Peyer's patch (tissue), 4 donors: ENCODE results near the genes SLC25A44 and MEF2D.

DNA sequence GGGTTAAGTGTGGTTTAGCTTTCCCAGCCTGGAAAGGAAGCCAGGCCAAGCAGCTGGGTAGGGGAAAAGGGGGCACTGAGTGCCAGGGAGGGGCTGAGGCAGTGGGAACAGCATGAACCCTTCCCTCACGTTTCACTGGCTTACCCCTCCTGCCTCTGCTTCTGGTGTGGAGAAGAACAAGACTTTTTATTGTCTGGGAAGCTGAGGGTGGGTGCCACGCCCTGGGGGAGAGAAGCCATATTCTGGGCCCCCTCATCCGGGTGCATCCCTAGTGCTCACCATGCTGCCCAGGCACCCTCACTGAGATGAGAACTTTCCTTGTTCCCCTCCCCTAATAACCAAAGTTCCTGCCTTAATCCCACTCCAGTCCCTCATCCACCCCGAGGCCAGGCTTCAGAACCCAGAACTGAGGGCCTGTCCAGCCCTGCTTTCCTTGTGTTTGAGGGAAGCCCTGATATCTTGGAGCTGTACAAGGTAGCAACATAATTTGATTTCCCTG is 2.0 kb upstream of the LMNA start:
- PRO-cap: no peak
- RAMPAGE, long total RNA, 4 experiments: no peak in any of the 4 experiments

DNA sequence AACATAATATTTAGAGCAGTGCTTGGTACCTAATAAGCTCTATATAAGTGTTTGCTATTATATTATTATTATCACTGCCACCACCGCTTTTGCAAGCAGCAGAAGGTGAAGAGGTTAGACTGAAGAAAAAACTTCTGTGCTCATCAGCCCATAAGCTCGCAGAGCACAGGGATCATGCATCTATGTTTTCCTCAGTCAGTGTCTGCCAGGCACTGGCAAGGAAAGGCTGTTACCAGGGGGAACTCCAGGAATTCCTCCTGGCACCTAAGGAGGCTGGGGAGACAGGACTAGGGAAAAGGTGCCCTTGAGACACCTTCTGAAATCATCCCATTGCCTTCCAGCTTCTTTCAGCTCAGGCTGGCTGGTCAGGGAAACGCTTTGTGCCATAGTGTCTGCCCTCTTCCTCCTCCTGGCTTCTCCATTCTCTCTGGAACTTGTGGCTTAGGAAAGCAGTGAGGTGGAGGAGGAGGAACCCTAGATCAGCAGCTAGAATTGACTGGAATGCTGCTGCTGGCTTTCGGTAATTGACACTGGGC is 13.7 kb downstream of the LMNA start:
- PRO-cap: no peak
- RAMPAGE, long total RNA, 4 experiments: no peak in any of the 4 experiments

DNA sequence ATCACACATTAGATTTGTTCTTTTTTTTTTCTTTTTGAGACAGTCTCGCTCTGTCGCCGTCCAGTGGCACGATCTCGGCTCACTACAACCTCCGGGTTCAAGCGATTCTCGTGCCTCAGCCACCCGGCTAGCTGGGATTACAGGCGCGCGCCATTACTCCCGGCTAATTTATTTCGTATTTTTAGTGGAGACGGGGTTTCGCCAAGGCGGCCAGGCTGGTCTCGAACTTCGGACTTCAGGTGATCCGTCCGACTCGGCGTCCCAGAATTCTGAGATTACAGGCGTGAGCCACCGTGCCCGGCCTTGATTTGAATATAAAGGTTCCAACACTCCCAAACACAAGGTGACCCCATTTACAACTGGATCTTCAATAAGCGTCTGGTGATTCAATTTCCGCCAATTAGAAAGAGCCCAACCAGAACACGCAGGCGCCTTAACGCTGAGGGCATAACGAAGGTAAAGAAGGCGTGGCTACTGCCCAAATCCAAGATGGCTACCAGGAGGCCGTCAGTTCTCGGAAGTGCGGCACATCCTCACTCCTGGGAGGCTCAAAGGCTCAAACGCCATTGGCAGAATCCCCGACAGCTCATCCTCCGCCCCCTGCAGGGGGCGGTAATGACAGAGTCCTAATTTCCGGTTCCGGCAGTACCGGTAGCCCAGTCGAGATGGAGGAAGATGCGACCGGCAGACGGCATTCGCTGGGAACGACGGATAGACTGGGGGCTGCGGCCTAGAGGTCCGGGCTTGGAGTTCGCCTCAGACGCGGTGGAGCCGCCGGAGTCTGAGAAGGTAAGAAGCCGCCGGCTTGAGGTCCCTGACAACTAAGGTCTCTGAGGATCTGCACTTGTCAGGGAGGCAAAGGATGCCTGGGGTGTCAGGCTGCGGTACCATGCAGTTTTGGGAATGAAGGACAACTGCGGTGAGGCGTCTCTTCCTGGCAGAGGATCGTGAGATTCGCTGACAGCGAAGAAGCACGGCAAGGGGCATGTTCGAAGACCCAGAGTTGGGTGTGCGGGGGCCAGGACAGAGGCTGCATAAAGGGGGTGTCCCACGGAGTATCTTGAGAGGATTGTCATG is at the start of gene SLC25A44:
TSS of gene SLC25A44 (plus strand) at position 646 of the 1,077 bp plus-strand sequence.
- PRO-cap: bidirectional peak, plus-strand start at position 659 of the sequence, minus-strand start at position 372 of the sequence
- RAMPAGE, long total RNA, 4 experiments: start-site peak on the plus strand in 4 of 4 experiments, centred at positions 657 to 692 of the sequence, 27 to 207 reads per replicate

DNA sequence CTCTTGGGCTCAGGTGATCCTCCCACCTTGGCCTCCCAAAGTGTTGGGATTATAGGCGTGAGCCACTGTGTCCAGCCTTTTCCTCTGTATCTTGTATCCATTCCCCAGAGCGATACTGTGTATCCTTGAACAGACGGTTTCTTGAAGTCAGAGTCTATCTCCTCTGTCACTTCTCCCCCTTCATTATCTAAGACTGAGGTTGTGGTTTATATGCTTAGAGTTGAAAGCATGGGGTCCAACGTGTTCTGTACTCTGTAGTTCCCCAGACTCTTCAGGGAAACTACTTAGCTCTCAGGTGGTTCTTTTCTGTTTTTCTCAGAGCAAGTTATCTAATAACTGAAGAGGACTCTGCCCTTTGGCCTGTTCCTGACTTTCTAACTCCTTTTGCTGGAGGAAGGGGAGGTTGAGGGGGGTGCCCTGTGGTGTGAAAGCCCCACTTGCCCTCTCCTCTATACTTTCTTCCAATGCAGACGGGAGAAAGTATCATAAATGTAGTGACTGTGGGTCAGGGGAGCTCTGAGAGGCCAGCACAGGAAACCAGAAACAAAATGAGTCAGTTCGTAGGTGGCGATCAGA is 4.9 kb downstream of the SLC25A44 start:
- PRO-cap: no peak
- RAMPAGE, long total RNA, 4 experiments: no peak in any of the 4 experiments

DNA sequence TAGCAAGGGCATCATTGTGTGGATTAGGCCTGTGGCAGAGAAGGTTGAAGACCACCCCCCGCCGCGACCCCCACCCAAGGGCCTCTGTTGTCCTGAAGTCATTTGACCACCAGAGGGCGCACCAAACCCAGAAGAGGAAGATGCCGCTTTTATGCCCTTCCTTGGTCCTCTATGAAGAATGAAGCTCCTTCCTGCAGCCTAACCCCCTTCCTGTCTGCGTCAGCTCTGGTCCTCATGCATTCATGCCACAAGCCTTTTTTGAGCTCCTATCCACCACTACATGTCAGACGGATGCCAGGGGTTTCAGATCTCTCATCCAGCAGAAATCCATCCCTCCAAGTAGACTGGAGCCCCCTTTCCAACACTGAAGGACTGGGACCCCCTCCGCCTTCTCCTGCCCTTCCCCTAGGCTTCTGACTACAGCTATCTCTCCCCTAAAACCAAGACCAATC is 16.7 kb downstream of the RHBG start:
- PRO-cap: no peak
- RAMPAGE, long total RNA, 4 experiments: no peak in any of the 4 experiments

GRCh38 chr1:156420268-156420676 is 51.3 kb downstream of the RHBG start:
- PRO-cap: no peak
- RAMPAGE, long total RNA, 4 experiments: no peak in any of the 4 experiments

- PRO-cap: unidirectional peak, minus-strand start at chr1:156421766
- RAMPAGE, long total RNA, 4 experiments: no peak in any of the 4 experiments
These were observed 52.4 kb downstream of the RHBG start for GRCh38 chr1:156421056-156422068.

DNA sequence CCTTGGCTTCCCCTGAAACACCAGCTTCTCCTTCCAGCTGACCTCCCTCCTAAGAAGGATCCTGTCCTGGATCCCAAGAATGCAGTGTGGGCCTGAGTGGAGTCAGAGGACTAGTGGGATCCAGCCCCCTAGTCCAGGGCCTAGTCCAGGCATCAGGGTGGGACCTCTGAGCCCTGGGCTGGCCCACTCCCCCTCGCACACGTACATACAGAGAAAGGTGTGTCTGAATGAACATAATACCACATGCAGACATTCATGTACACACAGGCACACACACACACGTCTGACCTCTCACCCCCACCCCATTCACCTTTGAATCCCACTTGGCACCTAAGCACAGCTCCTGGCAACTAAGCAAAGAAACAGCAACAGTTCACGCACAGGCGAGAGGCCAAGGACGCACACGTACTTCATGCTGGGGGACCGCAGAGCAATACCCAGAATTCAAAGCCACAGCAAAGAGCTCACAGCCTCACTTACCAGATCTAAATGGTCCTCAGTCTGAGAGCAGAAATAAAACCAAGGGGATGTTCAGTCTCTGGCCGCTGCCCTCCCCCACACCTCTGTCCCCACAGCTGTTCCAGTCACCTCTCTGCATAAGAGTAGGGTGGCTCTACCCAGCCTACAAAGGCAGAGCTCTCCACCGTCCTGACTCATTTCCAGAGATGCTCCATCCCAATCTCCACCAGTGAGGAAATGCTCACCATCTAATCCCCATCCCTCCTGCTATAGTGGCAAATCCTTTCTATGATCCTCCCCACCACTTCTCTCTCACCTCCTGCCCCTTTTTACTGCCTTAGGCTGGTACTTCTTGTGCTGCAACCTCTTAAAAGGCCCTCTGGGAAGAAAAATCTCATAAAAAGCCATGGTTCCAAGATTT is 24.3 kb downstream of the MEF2D start:
- PRO-cap: no peak
- RAMPAGE, long total RNA, 4 experiments: no peak in any of the 4 experiments

DNA sequence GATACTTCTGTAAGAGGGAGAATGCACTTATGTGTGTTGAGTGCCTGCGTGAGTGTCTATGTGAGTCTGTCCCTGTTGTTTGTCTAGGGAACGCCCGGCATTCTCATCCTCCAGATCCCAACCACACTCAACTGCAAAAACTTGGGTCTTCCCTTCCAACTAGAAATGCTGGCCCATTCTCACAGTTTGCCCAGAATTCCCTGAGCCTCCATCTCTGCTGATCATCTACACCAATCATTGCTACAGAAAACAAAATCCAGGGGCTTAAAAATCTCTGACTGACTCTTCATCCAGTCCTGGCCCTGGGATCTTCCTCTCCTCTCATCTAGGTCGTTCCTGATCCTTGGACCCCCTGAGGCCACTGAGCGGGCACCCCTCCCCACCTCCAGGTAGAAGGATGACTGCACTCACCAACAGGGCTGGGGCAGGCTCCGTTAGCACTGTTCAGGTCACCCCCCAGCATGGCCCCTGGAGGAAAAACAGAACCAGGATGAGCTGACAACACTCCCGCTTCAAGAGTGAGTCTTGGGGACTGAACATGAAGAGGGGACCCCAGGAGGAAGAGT is 21.6 kb downstream of the MEF2D start:
- PRO-cap: no peak
- RAMPAGE, long total RNA, 4 experiments: no peak in any of the 4 experiments

DNA sequence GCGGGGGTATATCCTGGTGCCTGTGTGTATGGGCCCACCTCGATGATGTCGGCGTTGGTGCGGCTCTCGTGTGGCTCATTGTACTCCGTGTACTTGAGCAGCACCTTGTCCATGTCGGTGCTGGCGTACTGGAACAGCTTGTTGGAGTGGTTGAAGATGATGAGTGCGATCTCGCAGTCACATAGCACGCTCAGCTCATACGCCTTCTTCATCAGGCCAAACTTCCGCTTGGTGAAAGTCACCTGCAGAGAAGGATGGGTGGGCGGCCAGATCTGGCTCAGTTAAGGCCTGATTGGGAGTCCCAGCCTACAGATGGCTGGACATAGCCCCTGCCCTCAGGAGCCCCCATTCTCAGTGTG is 18.2 kb downstream of the MEF2D start:
- PRO-cap: no peak
- RAMPAGE, long total RNA, 4 experiments: no peak in any of the 4 experiments

DNA sequence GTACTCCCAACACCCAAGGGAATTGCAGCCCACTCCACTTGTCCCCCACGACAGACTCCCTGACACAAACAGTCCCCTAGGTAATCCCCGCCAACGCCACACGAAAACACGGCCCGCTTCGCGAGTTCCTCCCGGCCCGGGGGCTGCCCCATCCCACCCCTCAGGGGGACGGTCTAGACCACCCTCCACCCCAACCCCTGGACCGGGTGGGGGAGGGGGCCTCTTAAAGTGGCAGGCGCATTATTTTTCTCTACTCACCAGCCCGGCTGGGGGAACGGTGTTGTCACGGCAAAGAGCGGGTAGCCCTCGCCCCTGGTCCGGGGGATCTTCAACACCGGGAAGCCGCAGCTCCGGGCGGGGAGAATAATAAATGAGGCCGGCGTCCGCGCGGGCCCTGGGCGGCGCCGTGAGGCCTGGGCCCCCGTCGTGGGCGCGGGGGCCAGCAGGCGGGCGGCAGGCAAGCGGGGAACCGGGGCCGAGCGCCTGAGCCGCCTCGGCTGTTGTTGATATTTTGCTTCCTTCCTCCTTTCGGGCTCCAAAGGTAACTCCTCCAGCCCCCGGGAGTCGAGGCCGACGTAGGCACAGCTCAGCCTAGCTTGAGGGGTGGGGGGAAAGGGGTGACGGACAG is at the start of gene MEF2D:
TSS of gene MEF2D (minus strand) at position 548 of the 628 bp plus-strand sequence.
- PRO-cap: unidirectional peak, minus-strand start at position 344 of the sequence; bidirectional peak, plus-strand start outside the sequence, minus-strand start at position 513 of the sequence
- RAMPAGE, long total RNA, 4 experiments: start-site peak on the minus strand in 3 of 4 experiments, centred at positions 282 to 587 of the sequence, 5 to 32 reads per replicate

- PRO-cap: unidirectional peak, minus-strand start at chr1:156571341
- RAMPAGE, long total RNA, 4 experiments: no peak in any of the 4 experiments
These were observed 992 bp downstream of the IQGAP3 start for GRCh38 chr1:156571109-156572036.

DNA sequence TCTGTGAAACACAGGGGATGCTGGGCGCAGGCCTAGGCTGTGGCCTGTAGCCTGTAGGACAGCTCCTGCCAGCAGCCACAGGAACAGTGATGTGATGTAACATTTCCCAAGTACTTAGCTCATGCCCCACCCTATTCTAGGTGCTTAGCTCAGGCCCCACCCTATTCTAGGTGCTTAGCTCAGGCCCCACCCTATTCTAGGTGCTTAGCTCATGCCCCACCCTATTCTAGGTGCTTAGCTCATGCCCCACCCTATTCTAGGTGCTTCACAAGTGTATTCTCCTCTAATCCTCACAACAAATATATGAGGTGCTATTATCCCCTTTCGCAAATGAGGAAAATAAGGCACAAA is 4.6 kb upstream of the NAXE start:
- PRO-cap: unidirectional peak, minus-strand start at position 88 of the sequence
- RAMPAGE, long total RNA, 4 experiments: no peak in any of the 4 experiments

GRCh38 chr1:156596136-156597396 is 5.0 kb downstream of the NAXE start:
- PRO-cap: no peak
- RAMPAGE, long total RNA, 4 experiments: start-site peak on the plus strand in 1 of 4 experiments, at chr1:156596880-156597346 at its widest, 5 reads per replicate; start-site peak on the minus strand in 1 of 4 experiments, at chr1:156596401-156596490 at its widest, 7 reads per replicate

DNA sequence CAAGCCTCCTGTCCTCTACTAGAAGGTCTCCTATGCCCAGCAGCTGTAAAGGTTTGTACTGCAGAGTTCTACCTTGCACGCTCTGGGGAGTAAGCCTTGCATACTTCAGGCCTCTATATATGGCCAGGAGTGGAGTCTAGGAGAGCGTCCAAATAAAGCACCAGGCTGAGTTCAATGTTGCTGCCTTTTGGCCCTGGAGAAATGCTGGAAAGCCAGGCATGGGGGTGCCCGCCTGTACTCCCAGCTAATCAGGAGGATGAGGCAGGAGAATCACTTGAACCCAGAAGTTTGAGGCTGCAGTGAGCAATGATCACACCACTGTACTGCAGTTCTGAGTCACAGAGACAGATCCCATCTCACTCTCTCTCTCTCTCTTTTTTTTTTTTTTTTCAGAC is 4.0 kb upstream of the HAPLN2 start:
- PRO-cap: no peak
- RAMPAGE, long total RNA, 4 experiments: no peak in any of the 4 experiments

GRCh38 chr1:156639238-156639857 is 2.6 kb upstream of the BCAN start:
- PRO-cap: no peak
- RAMPAGE, long total RNA, 4 experiments: no peak in any of the 4 experiments

- PRO-cap: no peak
- RAMPAGE, long total RNA, 4 experiments: start-site peak on the minus strand in 1 of 4 experiments, at chr1:156641849-156642848 at its widest, 16 reads per replicate
These were observed 624 bp downstream of the BCAN start for GRCh38 chr1:156642258-156643224.

- PRO-cap: no peak
- RAMPAGE, long total RNA, 4 experiments: start-site peak on the minus strand in 1 of 4 experiments, at chr1:156657266-156657611 at its widest, 20 reads per replicate
These were observed 15.7 kb downstream of the BCAN start for GRCh38 chr1:156657252-156658325.

GRCh38 chr1:156659723-156661216 is 16.9 kb downstream of the NES start:
- PRO-cap: bidirectional peak, plus-strand start at chr1:156660349, minus-strand start at chr1:156660067; unidirectional peak, plus-strand start at chr1:156660526
- RAMPAGE, long total RNA, 4 experiments: no peak in any of the 4 experiments

- PRO-cap: no peak
- RAMPAGE, long total RNA, 4 experiments: no peak in any of the 4 experiments
These were observed 7.6 kb downstream of the NES start for GRCh38 chr1:156669671-156670018.